Renal cortical epithelial cell (primary cell): Measurements from ENCODE around the genes SCGB1D1, SCGB1D2 and B3GAT3.

DNA sequence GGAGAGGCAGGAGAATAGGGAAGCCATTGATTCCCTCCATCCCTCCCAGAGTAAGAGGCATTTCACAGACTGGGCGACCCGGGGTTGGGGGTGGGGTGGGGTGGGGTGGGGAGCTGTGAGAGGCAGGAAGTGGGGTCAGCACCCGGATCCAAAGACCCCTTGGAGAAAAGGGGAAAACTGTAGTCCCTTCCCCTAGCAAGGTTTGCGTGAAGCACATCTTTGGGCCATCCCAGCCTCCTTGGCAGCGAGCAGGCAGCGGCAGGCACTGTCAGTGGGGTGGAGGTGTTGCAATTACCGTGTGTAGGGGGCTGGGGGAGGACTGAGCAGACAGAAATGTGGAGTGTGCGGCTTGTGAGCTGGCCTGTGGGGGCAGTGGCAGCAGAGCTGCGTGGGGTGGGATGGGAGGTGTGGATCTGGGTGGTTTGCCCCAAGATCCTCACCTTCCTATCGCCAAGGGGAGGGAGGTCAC, 16.4 kb downstream of the DAGLA start:
- RRBS, result 31% methylated on average over 2 of the region's 10 CpGs

DNA sequence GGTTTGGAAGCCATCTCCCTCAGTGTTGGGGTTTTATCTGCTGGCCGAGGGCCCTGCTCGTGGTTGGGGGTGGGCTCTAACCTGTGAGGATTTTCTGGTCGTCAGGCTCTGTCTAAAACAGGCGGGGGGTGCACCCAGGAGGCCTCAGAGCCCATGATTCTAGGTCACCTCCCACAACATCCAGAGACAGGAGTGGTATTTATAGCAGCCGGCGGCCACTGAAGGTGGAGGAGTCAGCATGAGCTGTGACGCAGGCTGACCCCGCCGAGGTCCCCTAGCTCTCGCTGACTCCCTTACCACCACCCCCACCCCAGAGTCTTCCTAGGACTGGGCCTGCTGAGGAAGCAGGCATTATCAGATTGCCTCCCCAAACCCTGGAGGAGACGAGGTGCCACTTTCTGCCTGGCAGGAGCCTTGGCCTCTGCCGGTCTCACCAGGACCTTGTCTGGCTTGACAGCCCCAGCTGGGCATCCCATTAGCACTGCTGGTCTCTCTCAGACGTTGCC, 26.3 kb downstream of the DAGLA start:
- RRBS, result no CpG with 5 or more reads among the region's 13 CpGs

DNA sequence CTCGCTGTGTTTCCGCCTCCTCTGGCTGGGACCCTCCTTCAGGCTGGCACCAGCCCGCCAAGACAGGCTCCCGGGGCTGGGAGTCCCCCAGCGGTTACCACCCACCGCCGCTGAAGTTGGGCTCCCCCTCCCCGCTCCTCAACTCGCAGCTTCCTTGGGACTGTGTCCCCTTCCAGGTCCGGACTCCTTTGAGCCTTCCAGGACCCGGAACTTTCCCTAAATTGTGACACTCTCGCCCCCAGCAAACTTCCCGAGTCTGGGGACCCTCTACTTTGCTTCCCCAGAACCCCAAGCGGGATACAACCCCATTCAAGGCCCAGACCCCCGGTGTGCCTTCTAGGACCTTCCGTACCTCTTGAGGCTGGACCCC, 417 bp downstream of the MYRF start:
- RRBS, result 4% methylated on average over 6 of the region's 16 CpGs

- RRBS, result no CpG with 5 or more reads among the region's 16 CpGs
These were observed 14.0 kb downstream of the MYRF start for GRCh38 chr11:61766224-61766957.

- RRBS, result 100% methylated on average over 1 of the region's 14 CpGs
These were observed 4.3 kb downstream of the FADS1 start for GRCh38 chr11:61811943-61813455.

- RRBS, result no CpG with 5 or more reads among the region's 20 CpGs
These were observed 1.1 kb upstream of the FADS2 start for GRCh38 chr11:61826826-61827505.

GRCh38 chr11:61828642-61829470, 756 bp downstream of the FADS2 start:
- RRBS, result 1% methylated on average over 9 of the region's 54 CpGs

DNA sequence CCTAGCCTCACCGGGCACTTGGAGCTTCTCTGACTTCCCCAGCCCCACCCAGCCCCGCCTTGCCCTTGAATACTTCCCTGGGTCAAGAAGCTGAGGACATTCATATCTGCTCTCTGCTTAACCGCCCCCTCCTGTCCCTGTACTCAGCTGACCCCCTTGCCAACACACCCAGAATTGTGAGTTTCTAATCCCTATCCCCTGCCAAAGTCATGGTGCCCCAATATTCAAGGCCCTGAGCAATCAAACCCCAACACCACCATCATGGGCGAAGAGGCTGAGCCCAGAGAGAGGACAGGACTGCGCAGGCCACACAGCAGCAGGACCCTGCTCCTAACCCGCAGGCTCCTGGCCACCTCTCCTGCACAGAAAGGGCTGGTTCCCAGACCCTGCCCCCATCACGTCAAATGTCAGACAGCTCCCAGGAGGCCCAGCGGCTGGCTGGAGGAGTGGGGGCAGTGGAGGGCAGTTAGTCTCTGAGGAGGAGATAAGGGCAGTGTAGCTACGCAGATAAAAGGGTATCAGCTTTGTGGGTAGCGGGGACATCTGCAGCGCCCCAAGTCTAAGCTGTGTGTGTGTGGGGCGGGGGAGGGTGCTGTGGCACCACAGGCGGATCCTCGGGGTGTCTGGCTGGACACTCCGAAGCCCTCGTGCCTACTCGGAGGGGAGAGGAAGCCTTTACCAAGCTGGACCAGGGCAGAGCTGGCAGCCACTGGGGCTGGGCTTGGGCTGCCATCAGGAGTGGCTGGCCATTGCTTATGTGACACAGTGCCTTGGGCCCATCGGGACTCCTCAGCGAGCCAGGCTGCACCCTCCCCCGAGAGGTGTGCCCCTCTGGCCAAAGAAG, 21.6 kb downstream of the FADS3 start:
- RRBS, result no CpG with 5 or more reads among the region's 20 CpGs

DNA sequence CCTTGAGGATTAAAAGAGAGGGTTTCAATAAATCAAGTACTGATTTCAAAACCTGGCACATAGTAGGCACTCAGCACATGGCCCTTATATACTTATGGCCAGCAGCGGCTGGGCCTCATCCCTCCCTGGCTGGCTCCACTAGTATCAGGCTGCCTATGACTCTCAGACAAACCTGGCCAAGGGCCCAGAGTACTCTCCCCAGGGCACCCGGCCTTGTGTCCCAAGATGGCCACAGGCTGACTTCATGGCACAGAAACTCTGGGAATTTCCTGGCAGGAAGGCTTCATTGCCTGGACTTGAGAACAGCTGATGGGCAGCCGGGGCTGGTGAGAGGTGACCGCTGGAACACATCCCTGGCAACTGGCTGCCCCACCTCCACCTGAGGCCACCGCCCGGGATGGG, 3.4 kb downstream of the FADS3 start:
- RRBS, result 38% methylated on average over 4 of the region's 6 CpGs

DNA sequence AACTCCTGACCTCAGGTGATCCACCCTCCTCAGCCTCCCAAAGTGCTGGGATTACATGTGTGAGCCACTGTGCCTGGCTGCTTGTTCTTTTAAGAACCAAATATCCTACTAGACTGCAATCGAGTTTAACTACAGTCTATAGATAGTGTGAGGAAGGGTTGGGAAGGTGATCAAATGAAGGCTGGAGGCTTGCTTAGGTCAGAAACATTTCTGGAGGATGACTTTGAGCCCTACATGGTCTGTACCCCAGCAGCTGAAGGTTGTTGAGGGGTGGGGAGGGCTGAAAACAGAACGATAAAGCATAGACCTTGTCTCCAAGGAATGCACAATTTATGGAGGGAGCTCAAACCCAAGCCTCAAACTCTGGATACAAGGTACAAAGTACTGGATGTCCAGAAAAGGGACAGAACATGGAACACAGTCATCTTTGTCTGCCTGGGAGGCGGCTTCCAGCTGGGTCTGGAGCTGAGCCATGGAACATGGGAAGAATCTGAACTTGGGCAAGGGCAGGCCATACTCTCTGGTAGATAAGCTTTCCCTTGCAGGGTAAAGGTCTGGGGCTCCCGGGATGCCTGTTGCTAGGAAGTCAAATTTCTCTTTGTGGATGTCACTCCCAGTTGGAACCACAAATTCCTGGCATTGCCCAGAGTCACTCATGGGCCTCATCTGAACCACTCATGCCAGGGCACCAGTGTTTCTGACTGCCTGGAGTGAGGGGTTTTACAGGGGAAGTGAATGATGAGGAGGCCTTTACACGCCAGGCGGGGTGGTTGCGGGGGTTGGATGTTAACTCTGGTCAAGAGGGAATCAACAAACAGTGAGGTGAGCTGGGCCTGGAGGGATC, 6.0 kb downstream of the FTH1 start:
- RRBS, result no CpG with 5 or more reads among the region's 7 CpGs

- RRBS, result no CpG with 5 or more reads among the region's 8 CpGs
These were observed 13.2 kb upstream of the FTH1 start for GRCh38 chr11:61980656-61981013.

GRCh38 chr11:62112541-62112975, 11.3 kb upstream of the INCENP start:
- RRBS, result 0% methylated on average over 1 of the region's 23 CpGs

DNA sequence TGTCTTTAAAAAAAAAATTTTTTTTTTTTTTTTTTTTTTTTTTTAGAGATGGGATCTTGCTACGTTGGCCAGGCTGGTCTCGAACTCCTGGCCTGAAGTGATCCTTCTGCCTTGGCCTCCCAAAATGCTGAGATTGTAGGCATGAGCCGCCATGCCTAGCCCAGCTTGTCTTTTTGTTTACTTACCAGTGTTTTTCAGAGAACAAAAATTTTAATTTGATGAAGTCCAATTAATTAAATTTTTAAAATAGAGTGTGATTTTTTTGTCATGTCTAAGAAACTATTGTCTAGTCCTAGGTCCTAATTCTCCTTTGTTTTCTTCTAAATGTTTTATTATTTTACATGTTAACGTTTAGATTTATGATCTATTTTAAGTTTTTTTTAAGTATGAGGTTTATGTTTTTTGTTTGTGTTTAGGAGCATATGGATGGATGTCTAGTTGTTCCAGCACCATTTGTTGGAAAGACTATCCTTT, 29.9 kb downstream of the INCENP start:
- RRBS, result no CpG with 5 or more reads among the region's 4 CpGs

DNA sequence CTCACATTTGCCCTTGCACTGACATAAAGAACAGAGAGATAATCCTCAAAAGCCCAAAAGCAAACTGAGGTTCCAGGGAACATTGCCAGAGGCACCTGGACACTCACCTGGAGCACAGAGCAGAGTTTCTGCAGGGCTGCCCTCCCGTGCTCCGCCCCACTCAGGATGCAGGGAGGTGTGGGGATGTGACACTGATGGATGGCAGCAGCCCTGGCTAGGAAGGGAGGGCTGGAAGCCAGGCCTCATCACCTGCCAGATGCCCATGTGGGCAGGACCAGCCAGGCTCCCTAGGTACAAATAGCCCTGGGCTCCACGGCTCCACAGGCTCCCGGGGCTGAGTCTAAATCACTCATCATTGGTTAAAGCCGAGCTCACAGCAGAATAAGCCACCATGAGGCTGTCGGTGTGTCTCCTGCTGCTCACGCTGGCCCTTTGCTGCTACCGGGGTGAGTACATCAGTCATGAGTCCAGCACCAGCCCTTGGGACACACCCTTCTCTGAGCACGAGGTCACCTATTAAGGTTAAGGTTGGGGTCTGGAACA, at the start of gene SCGB1D1:
Gene SCGB1D1, plus strand, starts transcription at position 323 of the 543 bp plus-strand sequence.
- RRBS, result no CpG with 5 or more reads among the region's 9 CpGs

- RRBS, result no CpG with 5 or more reads among the region's 4 CpGs
These were observed at the start of gene SCGB1D2 for GRCh38 chr11:62241846-62242498. Gene SCGB1D2, plus strand, starts transcription at chr11:62242239.

GRCh38 chr11:62326620-62327331, 10.5 kb upstream of the ASRGL1 start:
- RRBS, result no CpG with 5 or more reads among the region's 8 CpGs

GRCh38 chr11:62548568-62549401, 2.2 kb upstream of the AHNAK start:
- RRBS, result no CpG with 5 or more reads among the region's 18 CpGs

DNA sequence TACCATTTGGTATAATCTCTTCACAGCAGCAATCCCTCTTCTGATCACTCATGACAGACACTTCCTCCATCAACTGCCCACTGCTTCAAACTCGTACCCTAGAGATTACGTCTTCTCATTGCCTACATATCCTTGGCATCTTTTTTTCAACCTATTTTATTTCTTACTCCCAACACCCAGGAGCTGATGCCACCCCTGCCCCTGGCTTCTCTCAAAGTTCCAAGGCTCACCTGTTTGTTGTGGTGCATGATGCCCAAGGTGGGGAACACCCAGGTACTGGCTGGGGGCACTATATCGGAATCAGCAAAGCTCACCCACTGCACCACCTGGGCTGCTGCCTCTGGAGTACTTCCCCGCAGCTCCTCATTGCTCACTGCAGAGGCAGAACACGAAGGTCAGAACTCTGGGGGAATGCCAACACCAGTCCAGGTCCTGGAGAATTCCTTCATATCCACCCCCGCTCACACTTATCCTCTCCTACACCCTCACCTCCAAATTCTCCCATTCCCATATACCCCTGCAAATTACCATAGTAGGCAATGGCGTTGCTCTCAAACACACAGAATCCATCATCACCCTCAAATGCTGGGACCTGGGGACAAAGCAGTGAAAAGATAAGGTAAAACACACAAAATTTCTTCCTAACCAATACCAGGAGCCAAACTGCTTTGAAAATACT, 2.2 kb downstream of the EEF1G start:
- RRBS, result no CpG with 5 or more reads among the region's 7 CpGs

DNA sequence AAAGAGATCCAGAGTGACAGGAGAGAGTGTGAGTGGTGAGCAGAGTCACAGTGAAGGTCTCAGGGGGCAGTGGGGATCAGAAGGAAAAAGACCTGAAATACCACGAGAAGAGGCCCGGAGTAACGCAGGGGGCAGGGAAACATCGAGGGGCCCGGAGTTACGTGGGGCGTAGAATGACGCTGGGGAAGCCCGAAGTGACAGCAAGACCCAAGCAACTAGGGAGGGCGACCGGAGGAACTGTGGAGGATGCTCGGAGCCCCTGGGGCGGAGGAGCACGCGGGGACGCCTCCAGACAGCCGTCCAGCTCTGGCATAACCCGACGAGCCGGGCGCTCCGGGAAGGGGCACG, 537 bp downstream of the EML3 start:
- RRBS, result 1% methylated on average over 16 of the region's 23 CpGs

DNA sequence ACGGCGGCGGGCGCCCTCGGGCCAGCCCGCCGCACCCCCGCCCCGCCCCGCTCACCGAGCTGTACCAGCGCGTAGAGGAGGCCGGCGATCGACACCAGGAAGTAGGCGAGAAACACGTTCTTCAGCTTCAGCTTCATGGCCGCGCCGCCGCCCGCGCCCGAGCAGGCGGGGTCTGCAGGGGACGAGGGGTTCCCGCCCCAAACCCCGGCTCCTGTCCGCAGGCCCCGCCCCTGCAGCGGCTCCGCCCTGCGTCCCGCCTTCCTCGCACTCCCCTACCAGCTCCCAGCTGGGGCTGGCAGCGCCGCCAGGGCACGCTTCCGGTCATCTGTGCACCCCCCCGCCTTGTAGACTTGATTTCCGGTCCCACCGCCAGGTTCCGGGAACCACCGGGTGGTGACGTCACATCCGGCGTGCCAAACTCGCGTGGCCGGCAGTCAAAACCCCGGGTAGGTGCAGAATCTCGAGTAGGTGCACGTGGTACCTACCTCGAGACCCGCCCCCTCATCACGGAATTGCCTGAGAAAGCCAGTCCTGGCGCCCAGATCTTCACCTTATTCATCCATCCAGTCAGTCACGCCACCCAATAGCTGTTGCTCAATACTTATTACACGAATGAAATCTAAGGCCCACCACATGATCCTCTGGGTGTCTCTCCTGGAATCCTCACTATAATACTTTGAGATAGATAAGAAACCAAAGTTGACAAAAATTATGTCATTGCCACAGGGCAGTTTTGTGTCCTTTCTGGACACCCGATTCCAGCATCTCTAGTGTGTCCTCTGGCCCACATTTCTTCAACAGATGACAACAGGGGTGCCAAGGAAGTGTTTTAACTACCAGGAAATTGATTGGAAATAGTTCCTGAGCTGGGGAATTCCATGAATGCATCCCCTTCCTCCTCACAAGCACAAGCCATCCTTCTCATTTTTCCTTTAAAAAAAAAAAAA, at the start of gene B3GAT3:
Gene B3GAT3, minus strand, starts transcription at position 176 of the 947 bp plus-strand sequence.
- RRBS, result 0% methylated on average over 2 of the region's 61 CpGs